Gastrocnemius medialis (tissue), 3 donors: ENCODE measurements around the genes LIPT2 and NEU3.

DNA sequence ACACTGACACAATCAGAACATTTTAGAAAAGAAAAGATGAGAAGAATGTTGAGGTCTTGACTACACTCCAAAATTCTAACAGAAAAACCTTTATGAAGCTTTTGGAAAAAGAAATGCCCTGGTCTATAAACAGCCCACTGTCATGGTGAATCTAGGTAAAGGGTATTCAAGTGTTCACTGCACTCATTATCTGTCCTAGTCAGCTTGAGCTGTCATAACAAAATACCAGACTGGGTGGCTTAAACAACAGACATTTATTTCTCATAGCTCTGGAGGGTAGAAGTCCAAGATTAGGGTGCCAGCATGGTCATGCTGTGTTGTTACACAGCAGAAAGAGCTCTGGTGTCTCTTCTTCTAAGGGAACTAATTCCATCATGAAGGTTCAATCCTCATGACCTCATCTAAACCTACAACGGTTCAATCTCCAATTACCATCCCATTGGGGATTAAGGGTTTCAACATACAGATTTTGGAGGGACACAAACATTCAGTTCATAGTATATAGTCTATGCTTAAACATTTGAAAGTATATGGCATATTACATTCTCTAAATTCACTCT is 89.2 kb downstream of the RELT start:
- PRO-cap, result no peak
- RAMPAGE, long total RNA, 3 experiments, result no peak in any of the 3 experiments

- PRO-cap, result no peak
- RAMPAGE, long total RNA, 3 experiments, result no peak in any of the 3 experiments
Observed at GRCh38 chr11:73651964-73653044, 5.9 kb downstream of the PLEKHB1 start.

DNA sequence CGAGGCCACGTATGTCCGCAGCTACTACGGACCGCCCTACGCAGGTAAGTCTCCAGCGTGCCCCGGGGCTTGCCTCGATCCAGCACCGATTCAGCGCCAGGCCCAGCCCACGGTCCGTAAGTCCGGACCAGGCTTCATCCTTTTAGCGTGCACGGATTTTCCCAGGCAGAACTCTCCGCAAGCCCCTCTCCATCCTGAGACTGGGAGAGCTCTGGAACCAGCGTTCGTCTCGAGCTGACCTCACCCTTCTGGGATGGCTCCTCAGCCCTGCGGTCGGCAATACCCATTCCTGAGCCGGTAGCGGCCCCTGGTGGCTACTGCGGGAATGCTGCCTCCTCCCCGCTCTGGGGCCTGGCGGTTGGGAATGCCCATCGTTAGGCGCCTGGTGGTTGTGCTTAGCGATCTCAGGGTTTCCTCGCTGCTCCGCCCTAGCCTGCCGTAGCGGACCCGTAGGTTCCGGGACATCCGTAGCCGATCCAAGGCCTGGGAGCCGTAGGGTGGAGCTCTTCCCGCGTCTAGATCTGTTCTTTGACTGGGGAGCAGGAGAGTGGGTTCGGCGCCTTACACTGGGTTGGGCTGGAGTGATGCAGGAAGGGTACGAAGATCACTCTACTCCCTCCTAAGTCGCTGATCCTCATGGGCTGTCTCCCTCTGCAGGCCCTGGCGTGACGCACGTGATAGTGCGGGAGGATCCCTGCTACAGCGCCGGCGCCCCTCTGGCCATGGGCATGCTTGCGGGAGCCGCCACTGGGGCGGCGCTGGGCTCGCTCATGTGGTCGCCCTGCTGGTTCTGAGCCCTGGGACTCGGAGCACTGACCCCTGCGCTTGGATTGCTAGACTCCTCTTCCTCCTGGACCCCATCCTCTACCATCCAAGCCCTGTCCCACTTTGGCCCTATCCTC is 14.7 kb downstream of the PLEKHB1 start:
- PRO-cap, result no peak
- RAMPAGE, long total RNA, 3 experiments, result no peak in any of the 3 experiments

- PRO-cap, result no peak
- RAMPAGE, long total RNA, 3 experiments, result no peak in any of the 3 experiments
Observed at GRCh38 chr11:73784895-73785165, 2.8 kb upstream of the MRPL48 start.

GRCh38 chr11:73899034-73899367 is 22.2 kb downstream of the PAAF1 start:
- PRO-cap, result no peak
- RAMPAGE, long total RNA, 3 experiments, result no peak in any of the 3 experiments

- PRO-cap, result no peak
- RAMPAGE, long total RNA, 3 experiments, result no peak in any of the 3 experiments
Observed at GRCh38 chr11:73956032-73956536, 5.3 kb downstream of the DNAJB13 start.

DNA sequence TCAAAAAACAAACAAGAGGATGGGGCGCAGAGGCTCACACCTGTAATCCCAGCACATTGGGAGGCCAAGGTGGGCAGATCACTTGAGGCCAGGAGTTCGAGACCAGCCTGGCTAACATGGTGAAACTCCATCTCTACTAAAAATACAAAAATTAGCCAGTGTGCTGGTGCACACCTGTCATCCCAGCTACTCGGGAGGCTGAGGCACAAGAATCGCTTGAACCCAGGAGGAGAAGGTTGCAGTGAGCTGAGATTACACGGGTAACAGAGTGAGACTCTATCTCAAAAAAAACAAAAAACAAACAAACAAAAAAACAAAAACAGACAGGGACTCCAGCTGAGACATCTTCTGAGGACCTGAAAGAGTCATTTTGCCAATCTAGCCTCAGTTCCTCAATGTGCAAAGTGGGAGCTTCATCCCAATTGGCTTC is 6.6 kb downstream of the UCP2 start:
- PRO-cap, result no peak
- RAMPAGE, long total RNA, 3 experiments, result no peak in any of the 3 experiments

GRCh38 chr11:74007940-74008334 is 948 bp downstream of the UCP3 start:
- PRO-cap, result bidirectional peak, plus-strand start at chr11:74008234, minus-strand start at chr11:74008065
- RAMPAGE, long total RNA, 3 experiments, result no peak in any of the 3 experiments

DNA sequence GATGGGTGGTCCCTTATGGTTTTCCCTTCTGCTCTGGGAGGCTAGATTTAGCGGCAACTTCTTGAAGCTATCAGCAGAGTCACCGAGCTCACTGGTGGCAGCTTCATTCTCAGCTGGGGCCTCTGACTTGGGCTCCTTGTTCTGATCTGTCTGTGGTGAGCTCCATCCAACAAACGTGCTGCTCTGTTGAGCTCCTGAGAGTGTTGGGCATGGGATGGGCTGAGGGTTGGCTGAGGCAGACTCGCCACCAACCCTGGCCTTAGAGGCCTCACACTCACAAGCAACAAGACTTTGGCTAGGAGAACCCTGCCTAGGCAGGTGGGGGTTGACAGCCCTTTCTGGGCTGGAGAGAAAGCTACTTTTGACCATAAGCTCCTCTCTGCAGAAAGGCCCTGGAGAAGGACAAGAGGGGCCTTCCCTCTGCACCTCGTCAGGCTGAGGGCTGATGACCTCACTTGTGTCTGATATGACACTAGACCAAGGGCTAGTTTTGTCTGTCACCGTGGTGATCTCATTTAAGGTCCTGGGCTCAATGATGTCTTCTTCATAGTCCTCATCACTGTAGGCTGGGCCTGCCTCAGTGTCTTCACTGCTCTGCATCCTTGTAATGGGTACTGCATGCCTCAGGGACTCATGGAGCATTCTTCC is 24.7 kb upstream of the UCP3 start:
- PRO-cap, result no peak
- RAMPAGE, long total RNA, 3 experiments, result no peak in any of the 3 experiments

DNA sequence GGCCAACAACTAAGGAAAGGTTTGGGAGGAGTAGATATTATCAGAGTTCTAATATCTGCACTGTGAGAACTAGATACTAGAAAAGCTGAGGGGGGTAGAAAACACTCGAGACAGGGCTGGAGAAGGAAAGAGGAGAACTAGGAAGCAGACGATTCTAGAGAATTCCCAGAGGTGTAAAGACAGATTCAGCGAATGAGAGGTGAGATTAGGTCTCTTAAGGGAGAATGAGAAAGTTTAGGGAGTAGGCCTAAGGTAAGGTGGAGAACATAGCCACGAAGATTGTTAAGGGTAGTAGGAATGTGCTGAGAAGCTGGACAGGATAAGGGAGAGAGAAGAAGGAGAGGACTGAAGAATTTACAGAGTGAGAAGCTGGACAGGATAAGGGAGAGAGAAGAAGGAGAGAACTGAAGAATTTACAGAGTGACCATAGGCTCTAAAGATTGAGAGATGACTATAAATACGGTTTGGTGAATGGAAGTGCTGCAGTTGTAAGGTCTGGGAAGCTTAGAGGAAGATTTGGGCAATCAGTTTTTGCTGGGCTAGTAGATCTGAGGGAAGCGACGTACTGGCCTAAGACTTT is 916 bp downstream of the PPME1 start:
- PRO-cap, result no peak
- RAMPAGE, long total RNA, 3 experiments, result no peak in any of the 3 experiments

DNA sequence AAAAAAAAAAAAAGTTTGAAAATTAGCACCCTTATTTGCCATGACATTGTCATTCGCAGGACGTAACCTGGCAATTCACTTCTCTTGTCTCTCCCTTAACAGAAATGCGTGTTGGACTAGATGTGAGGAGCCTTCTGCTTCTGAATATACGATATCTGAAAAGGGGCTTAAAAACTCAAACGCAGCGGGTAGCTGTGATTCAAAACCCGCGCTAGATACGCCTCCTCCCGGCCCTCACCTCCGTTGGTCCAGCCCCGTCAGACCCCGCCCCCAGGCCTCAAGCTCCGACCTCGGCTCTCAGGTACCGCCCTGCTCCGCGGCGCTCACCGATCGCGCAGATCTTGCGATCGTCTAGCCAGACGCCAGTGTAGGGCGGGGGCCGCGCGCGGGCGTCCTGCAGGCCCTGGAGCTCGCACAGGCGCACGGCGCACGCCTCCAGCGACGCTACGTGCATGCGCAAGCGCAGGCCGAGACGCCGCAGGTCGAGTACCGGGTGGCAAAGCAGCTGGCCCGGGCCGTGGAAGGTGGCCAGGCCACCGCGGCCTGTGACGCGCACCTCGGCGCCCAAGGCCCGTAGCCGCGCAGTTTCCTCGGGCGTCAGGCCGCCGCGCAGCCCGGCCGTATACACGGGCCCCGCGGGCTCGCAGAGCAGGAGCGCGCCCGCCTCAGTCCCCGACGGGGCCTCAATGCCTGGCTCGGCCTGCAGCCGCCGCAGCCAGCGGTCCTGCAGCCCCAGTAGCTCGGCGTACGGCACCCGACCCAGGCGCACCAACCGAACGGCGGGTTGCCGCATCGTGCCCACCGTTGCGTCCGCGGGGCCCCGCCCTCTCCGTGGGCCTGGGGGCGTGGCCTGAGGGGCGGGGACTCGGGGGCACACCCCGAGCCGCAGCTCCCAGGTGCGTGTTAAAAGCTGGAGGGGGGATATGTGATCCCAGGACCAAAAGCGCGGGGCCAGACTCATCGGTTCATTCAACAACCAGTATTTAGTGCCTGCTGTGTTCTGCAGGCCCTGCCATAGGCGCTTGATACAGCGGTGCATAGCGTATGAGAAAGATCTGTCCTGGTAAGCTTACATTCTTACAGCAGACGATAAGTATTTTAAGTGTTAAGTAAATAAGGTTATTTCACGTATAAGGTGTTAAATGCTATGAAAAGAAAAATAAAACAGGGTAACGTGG is at the start of gene LIPT2:
Gene LIPT2, minus strand, starts transcription at position 814 of the 1,178 bp plus-strand sequence.
- PRO-cap, result bidirectional peak, plus-strand start at position 470 of the sequence, minus-strand start at position 367 of the sequence; bidirectional peak, plus-strand start at position 860 of the sequence, minus-strand start at position 771 of the sequence
- RAMPAGE, long total RNA, 3 experiments, result start-site peak on the plus strand in 1 of 3 experiments, centred at position 867 of the sequence, 9 reads per replicate

GRCh38 chr11:74685923-74686177 is 45.4 kb downstream of the CHRDL2 start:
- PRO-cap, result no peak
- RAMPAGE, long total RNA, 3 experiments, result no peak in any of the 3 experiments

GRCh38 chr11:74749055-74750155 is 756 bp downstream of the RNF169 start:
- PRO-cap, result no peak
- RAMPAGE, long total RNA, 3 experiments, result no peak in any of the 3 experiments

DNA sequence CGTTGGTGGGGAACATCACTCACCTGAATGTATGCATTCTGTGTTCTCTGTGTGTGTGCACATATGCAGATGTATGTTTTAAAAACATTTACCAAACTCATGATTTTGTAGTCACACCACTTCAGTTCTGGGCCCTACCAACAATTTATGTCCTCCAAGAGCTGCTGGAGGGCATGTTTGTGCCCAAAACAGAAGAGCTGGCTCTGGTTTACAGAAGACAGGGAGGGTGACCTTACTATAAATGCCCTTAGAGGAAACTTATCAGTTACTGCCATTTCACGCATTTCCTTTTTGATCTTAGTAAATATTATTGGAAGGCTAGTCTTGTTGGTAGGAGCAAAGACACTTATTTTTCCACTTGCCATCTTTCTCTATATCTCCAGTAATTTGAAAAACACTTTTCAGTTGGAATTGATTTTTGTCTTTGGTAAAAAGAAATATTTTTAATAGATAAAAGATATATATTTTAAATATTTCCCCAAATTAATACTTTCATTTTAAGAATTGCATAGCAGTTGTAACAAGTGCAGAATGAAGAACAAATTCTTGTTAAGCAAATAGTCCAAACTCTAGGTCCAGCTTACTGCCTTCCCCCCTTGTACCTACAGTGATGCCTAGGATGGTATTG is 90.0 kb downstream of the RNF169 start:
- PRO-cap, result no peak
- RAMPAGE, long total RNA, 3 experiments, result no peak in any of the 3 experiments

DNA sequence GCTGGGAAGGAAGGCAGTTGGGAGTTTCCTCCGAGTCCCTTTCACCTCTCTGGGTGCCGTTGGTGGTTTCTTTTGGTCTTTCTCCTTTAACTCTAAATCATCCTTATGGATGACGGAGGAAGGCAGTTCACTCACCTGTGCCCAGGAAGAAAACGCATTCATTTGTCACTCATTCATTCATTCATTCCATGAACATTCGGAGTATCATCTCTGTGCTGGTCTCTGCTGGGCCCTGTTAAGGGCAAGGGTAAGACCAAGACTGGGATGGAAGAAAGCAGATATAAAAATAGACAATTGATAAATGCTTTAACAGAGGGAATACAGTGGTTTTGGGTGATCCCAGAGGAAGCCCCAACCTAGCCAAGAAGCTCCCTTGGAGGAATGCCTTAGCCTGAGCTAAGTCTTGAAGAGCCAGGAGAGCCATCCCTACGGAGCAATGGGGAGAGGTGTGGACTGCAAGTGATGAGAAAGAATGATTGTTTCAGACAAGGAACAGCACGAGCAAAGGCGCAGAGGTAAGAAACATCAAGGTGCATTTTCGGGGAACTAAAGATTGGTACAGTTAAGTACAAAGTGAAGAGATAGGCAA is 96.6 kb downstream of the RNF169 start:
- PRO-cap, result no peak
- RAMPAGE, long total RNA, 3 experiments, result no peak in any of the 3 experiments

DNA sequence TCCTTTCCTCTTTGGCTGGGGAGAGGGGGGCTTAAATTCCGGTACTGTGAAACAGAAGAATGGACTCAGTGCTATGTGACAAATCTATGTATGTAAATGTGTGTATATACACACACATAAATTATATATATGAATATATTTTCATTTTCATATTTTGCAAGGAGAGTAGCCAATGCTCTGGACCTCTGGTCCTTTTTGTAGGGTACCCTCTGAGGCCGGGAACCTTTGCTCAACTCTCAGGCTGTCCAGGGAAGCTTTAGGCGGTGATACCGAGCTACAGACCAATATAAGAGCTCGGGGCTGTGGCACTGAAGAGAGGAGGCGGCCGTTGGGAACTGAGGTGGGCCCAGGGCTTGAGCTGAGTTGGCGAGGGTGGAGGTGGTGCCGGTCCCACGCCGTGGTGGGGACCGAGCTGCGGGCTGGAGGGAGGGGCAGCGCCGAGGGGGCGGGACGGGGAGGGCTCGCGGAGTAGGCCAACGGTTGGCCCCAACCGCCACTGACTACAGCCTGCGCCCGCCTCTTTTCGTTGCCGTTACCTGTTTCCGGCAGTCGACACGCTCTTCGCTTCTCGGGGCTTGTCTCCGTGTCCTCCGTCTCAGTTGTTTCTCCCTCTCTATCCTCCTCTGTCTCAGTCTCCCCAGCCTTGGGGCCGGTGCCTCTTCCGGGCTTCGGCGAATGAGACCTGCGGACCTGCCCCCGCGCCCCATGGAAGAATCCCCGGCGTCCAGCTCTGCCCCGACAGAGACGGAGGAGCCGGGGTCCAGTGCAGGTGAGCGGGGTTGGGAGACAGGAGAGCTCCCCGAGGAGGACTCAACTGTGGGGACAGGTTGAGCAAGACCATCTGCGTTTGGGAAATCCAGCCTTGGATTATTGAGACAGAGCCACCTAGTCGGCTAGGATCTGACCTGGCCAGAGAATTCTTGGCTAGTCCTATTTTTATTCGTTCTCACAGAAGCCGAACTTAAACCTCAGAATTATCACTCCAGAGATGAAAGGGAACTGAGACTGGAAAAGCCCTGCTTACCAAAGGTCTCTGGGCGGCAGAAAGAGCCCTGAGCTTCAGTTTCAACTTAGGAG is at the start of gene NEU3:
Gene NEU3, plus strand, starts transcription at position 548 of the 1,077 bp plus-strand sequence.
- PRO-cap, result bidirectional peak, plus-strand start at position 313 of the sequence, minus-strand start at position 329 of the sequence; bidirectional peak, plus-strand start at position 548 of the sequence, minus-strand start at position 414 of the sequence; bidirectional peak, plus-strand start at position 870 of the sequence, minus-strand start at position 818 of the sequence
- RAMPAGE, long total RNA, 3 experiments, result start-site peak on the plus strand in 2 of 3 experiments, centred at positions 321 to 566 of the sequence, 70 to 107 reads per replicate

DNA sequence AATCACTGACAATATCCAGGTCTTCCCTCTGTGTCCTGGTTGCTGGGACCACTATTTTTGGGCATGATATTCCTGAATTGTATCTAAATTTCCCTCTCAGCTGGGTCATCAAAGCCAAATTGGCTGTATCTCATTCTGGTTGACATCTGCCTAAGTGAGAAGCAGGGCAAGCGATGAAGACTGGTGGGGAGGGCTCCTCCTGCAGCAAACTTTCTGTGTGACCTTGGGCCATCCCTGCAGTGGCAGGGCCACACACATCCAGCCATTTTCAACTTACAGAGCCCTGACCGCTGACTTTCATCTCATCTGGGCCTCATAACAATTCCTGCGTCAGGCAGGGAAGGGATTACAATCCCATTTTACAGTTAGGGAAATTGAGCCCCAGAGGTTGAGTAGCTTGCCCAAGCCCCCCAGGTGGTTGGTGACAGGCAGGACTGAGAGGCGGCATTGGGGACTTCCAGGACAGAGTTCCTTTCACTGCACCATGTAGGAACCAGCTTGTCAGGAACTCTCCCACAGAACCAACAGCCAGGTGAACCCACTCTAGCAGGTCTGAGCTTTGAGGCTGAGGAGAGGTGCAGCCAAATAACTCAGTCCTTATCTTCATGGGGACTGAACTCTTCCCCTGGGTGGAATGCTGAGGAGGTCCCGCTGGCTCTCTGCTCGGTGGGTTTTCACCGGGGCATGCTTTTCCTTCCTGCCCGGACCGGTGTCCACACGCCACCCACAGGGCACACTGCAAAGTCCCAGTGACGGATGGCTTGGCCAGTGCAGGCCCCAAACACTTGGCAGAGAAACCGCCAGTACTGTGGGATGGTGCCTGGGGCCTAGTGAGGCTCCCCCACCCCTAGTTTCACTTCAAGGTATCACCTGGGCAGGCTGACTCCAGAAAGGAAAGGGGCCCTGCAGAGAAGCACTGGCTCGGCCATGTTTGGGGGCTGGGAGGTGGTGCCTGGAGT is 22.0 kb downstream of the TPBGL start:
- PRO-cap, result no peak
- RAMPAGE, long total RNA, 3 experiments, result no peak in any of the 3 experiments

DNA sequence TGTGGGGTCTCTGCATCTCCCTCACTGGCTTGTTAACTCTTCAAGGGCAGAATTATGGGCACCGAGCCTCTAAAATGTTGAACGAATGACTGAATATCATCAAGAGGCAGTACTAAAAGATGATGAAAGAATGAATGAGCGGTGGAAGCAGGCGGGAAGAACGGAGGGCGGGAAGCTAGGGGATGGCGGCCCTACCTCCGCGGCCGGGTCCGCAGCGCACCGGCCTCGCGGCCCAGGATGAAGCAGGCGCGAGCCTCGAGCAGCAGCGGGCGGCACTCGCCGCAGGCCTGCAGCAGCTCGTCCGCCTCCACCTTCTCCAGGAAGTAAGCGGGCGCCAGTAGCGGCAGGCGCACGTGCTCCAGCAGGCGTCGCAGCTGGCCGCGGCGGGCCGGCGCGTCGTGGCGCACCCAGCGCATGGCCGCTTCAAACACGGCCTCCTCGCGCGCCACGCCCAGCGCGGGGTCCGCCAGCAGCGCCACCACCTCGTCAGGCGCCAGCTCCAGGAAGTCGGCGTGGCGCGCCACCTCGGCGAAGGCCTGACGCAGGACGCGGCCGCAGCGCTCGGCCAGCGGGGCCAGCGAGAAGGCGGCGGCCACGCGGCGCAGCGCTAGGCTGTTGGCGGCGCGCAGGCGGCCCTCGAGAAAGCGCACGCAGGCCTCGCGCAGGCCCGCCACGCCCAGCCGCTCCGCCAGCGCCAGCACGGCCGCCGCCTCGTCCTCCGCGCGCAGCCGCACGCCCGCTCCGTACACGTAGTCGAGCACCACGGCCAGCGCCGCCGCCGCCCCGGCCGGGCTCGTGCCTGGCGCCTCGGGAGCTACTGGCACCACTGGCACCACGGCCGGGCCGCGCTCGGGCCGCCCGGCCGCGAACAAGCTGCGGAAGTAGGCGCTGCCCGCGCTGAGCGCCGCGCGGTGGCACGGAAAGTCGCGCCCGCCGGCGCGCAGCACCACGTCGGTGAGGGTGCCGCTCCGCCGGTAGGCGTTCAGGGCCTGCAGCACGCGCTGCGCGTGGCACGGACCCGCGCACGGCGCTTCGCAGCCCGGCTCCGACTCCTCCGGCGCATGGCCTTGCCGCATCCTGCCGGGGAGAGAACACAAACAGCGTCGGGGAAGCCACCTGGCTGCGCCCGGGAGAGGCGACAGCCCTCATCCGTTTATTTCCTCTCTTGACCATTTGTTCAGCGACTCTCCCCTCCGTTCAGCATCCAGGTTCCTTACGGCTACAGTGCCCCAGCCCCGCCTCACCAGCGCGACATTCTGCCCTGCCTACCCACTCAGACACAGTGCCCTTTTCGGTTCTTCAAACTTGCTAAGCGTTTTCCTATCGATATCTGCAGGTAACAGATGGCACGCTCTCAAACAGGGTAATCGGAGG is 3.0 kb downstream of the KLHL35 start:
- PRO-cap, result no peak
- RAMPAGE, long total RNA, 3 experiments, result no peak in any of the 3 experiments

GRCh38 chr11:75476709-75477448 is 43.9 kb upstream of the KLHL35 start:
- PRO-cap, result no peak
- RAMPAGE, long total RNA, 3 experiments, result no peak in any of the 3 experiments

DNA sequence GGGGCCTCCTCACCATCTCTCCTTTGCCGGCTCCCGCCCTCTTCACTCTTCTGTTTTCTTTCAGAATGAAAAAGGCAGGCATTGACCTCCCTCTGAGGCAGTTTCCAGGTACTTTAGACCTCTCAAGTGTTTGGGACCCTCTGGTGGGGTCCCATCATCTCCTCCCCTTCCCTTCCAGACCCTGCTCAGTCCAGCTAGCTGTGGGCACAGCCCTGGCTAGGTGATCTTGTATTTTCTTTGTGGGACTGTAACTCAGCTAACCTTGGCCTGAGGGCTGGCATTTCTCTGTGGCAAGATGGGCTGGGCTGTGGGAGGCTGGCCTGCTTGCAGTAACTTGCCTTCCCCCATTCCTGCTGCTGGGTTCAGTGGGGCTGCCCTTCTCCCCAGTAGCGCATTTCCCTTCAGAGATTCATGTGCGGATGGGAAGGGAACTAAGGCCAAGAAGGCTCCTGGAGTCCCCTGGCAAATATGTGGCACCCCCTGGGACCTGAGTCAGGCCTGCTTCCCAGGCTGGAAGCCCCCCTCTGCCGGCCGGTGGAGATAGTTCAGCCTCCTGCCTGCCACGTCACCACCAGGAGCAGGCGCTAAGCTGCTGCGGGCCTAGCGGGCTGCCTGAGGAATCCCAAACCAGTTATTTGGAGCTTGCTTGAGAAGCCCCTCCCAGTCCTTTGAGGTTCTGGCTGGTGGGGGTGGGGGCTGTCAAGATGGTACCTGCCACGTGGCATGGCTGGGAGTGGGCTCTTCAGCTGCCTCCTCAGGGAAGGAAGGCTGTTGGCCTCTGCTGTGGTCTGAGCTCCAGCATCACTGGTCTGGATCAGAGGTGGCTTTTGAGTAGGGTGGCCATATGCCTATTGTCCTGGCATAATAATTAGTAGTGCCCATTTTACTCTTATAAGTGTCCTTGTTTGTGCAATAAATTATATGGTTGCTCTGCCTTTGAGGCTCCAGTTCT is 1.9 kb downstream of the SERPINH1 start:
- PRO-cap, result no peak
- RAMPAGE, long total RNA, 3 experiments, result no peak in any of the 3 experiments